ENCODE measurements around a stretch of chr11.

DNA sequence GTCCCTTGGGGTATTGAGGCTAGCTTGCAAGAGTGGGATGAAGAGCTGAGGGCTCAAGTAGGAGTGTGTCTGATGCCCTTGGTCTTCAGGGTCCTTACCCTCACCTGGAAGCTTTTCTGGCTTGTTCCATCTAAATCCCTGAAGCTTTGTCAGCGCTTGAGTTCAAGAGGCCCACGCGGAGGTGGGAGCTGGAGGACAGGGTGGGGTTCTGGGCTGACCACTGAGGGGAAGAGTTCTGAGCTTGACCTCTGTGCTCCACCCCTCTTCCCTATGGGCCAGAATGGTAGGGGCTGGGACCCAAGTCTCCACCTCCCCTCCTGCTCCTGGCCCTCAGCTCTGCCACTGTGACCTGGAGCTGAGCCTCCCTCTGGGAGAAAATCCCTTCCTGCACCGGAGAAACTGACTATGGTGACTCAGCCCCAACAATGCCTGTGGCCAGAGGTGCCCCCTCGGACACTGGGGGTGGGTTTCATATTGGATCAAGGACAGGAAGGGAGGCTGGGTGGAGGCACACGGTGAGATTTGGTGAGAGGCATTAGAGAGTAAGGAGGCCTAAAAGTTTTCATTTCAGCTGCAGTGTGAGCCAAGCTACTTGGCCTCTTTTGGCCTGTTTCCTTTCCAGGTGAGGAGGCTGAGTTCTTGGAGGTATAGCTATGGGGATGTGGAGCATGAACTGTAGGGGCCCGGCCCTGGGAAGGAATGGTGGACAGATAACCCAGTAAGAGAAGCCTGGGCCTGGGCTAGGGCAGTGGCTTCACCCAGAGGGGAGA, 23.0 kb downstream of the RELT start:
- PRO-cap: no peak
CAGE:
- cytosol, long polyA minus RNA: no peak
- cytosol, long polyA plus RNA: no peak
- long polyA plus RNA: no peak
- nucleus, long polyA minus RNA: no peak
- nucleus, long polyA plus RNA: no peak

DNA sequence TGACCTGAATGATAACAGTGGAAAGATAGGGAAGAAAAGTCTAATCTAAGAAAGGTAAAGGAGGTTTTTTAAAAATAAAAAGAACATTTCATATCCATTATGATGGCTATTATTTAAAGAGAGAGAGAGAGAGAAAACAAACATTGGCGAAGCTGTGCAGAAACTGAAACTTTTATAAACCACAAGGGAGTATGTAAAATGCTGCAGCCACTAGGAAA, 85.5 kb downstream of the RELT start:
- PRO-cap: no peak
CAGE:
- cytosol, long polyA minus RNA: no peak
- cytosol, long polyA plus RNA: no peak
- long polyA plus RNA: no peak
- nucleus, long polyA minus RNA: no peak
- nucleus, long polyA plus RNA: no peak

- PRO-cap: no peak
CAGE:
- cytosol, long polyA minus RNA: no peak
- cytosol, long polyA plus RNA: no peak
- long polyA plus RNA: no peak
- nucleus, long polyA minus RNA: no peak
- nucleus, long polyA plus RNA: no peak
Observed at GRCh38 chr11:73971937-73972687, 10.5 kb downstream of the UCP2 start.

GRCh38 chr11:73976065-73976494, 6.6 kb downstream of the UCP2 start:
- PRO-cap: no peak
CAGE:
- cytosol, long polyA minus RNA: no peak
- cytosol, long polyA plus RNA: no peak
- long polyA plus RNA: no peak
- nucleus, long polyA minus RNA: no peak
- nucleus, long polyA plus RNA: no peak

GRCh38 chr11:74030537-74031414, 21.9 kb upstream of the UCP3 start:
- PRO-cap: no peak
CAGE:
- cytosol, long polyA minus RNA: no peak
- cytosol, long polyA plus RNA: no peak
- long polyA plus RNA: no peak
- nucleus, long polyA minus RNA: no peak
- nucleus, long polyA plus RNA: no peak

GRCh38 chr11:74137930-74138353, 32.9 kb downstream of the C2CD3 start:
- PRO-cap: no peak
CAGE:
- cytosol, long polyA minus RNA: no peak
- cytosol, long polyA plus RNA: no peak
- long polyA plus RNA: no peak
- nucleus, long polyA minus RNA: no peak
- nucleus, long polyA plus RNA: no peak

DNA sequence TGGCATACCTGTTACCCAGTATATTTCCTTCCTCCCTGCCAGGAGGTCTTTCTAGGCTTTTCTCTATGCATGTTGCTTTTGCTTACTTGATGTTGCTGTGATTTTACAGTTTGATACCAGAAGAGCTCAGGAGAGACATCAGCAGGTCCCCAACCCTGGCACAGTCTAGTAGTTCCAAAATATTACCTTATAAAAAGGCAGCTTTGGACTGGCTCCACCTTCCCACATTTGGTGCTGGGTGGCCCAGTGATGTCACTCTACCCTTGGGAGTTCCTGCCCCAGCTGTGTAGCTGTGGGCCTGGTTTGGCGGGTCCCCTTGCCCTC, 54.8 kb downstream of the CHRDL2 start:
- PRO-cap: no peak
CAGE:
- cytosol, long polyA minus RNA: no peak
- cytosol, long polyA plus RNA: no peak
- long polyA plus RNA: no peak
- nucleus, long polyA minus RNA: no peak
- nucleus, long polyA plus RNA: no peak

GRCh38 chr11:74696755-74697434, 34.3 kb downstream of the CHRDL2 start:
- PRO-cap: bidirectional peak, plus-strand start at chr11:74697183, minus-strand start at chr11:74697030
CAGE:
- cytosol, long polyA minus RNA: no peak
- cytosol, long polyA plus RNA: no peak
- long polyA plus RNA: no peak
- nucleus, long polyA minus RNA: no peak
- nucleus, long polyA plus RNA: no peak

DNA sequence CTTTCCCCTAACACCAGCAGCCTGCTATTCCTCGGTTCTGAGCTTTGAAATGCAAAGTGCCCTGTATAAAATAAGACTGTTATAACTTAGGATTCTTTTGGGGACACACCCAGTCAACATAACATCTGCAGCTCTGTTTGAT, 1.4 kb downstream of the RNF169 start:
- PRO-cap: no peak
CAGE:
- cytosol, long polyA minus RNA: no peak
- cytosol, long polyA plus RNA: no peak
- long polyA plus RNA: no peak
- nucleus, long polyA minus RNA: no peak
- nucleus, long polyA plus RNA: no peak

DNA sequence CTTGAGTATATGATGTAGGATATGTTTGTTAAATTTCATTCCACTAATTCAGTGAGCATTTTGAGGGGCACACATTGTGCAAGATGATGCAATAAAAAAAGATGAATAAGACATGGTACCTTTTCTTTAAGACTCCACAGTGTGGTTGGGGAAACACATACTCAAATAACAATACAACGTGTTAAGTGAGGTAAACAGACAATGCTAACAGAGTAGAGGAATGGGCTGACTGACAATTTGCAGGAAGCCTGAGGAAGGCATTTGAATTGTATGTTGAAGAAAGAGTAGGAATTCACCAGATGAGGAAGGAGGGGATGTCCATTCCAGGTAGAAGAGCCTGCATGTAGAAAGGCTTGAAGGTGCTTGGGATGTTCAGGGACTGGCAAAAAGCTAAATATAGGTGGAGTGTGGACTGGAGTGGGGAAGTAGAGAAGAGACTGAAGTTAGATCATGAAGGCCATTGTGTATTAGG, 6.8 kb downstream of the RNF169 start:
- PRO-cap: no peak
CAGE:
- cytosol, long polyA minus RNA: no peak
- cytosol, long polyA plus RNA: no peak
- long polyA plus RNA: no peak
- nucleus, long polyA minus RNA: no peak
- nucleus, long polyA plus RNA: no peak

- PRO-cap: no peak
CAGE:
- cytosol, long polyA minus RNA: no peak
- cytosol, long polyA plus RNA: no peak
- long polyA plus RNA: no peak
- nucleus, long polyA minus RNA: no peak
- nucleus, long polyA plus RNA: no peak
Observed at GRCh38 chr11:74810013-74810421, 61.4 kb downstream of the RNF169 start.

DNA sequence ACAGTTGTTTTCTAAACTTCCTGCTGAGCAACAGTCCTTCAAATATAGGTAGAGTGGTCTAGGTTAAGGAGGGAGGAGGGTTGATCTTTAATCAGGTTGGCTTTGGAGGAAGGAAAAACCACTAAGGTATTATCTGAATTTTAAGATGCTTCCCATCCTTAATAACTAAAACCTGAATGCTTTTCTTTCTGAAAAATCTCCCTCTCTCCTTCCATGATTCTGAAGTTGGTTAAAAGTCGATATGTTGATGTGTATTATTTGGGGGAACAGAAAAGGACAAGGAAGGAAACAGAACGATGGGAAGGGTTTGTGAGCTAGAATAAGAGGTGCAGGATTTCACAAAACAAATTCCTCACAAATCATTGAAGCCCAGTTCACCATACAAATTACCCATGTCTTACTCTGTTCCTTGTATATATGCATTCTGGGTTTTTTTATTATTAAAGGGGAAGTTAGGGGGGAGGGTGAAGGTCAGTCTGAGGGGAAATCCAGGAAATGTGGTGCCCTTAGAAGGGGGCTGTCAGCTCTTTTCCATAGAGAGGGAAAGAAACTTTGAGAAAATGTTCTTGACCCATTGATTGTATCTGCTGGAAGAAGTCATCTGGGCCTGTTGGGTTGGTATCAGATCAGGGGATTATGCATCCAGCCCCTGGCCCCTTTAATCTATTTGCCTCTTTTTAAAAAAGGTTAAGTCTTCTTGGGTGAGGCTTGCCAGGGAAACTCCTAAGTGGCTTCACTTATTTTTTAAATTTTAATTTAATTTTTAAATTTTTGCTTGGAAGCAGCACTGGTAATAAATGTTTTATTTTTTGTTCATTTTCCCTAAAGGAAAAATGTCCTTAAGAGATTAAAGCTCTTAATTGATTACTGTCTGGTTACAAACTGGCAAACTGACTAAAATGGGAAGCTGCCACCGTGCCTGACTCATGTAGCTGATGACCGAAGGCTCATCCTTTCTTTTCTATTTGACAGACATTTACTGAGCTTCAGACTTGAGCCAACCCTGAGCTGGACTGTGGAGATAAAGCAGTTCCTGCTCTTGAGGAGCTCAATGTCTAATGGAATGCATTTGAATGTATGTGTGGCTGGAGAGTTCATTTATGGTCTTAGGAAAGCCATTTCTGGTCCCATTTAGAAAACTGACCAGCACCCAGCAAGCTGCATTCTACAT, 90.9 kb downstream of the RNF169 start:
- PRO-cap: no peak
CAGE:
- cytosol, long polyA minus RNA: start-site peak on the plus strand centred at position 315 of the sequence, 838 bp wide, 91 reads
- cytosol, long polyA plus RNA: no peak
- long polyA plus RNA: no peak
- nucleus, long polyA minus RNA: no peak
- nucleus, long polyA plus RNA: no peak

DNA sequence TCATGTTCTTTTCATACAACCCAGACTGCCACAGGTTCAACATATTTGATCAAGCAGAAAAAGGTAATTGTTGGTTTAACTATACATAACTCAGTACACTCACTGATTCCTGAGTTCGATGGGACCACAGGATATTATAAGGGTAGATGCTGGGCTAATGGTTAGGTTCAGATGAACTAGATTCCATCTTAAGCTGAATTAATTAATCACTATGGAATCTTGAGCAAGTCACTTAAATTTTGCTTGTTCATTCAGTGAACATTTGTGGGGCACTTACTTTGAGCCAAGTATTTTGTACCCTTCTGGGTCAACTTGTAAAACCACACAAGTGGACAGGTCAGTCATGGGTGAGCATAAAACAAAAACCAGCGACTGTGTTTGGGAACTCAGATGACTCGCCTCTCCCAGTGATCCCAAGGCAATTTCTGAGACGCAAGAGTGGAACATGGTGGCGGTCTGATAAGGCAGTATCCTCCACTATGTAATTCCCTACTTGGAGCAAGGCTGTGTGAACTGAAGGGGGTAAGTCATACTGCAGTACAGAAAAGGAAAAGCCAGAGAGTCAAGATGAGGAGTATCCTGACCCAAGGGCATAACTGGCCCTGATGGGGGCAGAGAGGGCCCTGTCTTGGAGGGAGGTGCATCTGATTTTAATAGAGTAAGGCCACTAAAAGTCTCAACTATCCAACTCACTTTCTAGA, 88.9 kb downstream of the XRRA1 start:
- PRO-cap: no peak
CAGE:
- cytosol, long polyA minus RNA: no peak
- cytosol, long polyA plus RNA: no peak
- long polyA plus RNA: no peak
- nucleus, long polyA minus RNA: no peak
- nucleus, long polyA plus RNA: no peak

DNA sequence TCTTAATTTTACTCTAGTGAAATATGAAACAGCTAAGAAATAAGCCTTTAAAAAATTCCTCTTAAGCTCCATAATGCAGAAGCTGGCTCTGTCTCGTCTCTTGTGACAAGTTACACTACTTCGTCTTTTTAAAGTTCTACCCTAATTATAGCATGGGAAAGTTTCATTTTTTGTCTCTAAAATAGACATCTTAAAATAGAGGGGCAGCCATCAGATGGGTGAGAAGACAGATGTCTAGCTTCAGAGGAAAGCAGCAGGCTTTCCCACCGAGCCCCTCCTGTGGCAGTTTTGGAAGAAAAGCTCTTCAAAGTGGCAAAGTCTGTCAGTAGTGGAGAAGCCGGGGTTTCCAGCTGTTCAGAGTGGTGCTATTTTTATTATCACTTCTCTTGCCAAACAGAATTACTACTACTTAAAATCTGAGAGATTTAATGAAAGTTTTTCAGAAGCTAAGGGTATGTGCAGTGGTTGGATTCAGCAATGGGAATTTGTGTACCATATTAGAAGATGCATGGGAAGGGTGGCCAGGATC, 39.4 kb downstream of the XRRA1 start:
- PRO-cap: no peak
CAGE:
- cytosol, long polyA minus RNA: no peak
- cytosol, long polyA plus RNA: no peak
- long polyA plus RNA: no peak
- nucleus, long polyA minus RNA: no peak
- nucleus, long polyA plus RNA: no peak

- PRO-cap: no peak
CAGE:
- cytosol, long polyA minus RNA: no peak
- cytosol, long polyA plus RNA: no peak
- long polyA plus RNA: no peak
- nucleus, long polyA minus RNA: no peak
- nucleus, long polyA plus RNA: no peak
Observed at GRCh38 chr11:75100029-75100810, 50.7 kb upstream of the SLCO2B1 start.

DNA sequence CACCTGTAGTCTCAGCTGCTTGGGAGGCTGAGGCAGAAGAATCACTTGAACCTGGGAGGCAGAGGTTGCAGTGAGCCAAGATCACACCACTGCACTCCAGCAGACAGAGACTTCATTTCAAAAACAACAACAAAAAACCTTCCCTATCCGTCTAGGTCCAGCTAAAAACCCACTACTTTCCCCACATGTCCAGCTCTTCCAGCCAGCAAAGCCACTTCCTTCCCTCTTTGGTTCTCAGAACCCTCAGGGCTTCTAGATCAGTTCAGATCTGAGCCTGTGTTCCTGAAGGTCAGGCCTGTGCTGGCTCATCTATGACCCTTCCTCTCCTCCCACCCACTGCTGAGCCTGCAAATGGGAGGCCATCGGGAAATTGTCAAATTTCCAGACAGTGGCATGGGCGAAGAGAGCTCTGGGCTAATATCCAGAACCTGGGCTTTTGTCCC, 37.7 kb downstream of the SLCO2B1 start:
- PRO-cap: no peak
CAGE:
- cytosol, long polyA minus RNA: no peak
- cytosol, long polyA plus RNA: no peak
- long polyA plus RNA: no peak
- nucleus, long polyA minus RNA: no peak
- nucleus, long polyA plus RNA: no peak

- PRO-cap: no peak
CAGE:
- cytosol, long polyA minus RNA: no peak
- cytosol, long polyA plus RNA: no peak
- long polyA plus RNA: no peak
- nucleus, long polyA minus RNA: no peak
- nucleus, long polyA plus RNA: no peak
Observed at GRCh38 chr11:75208360-75208779, 32.2 kb upstream of the TPBGL start.

- PRO-cap: no peak
CAGE:
- cytosol, long polyA minus RNA: no peak
- cytosol, long polyA plus RNA: no peak
- long polyA plus RNA: no peak
- nucleus, long polyA minus RNA: no peak
- nucleus, long polyA plus RNA: no peak
Observed at GRCh38 chr11:75263287-75263705, 22.7 kb downstream of the TPBGL start.

GRCh38 chr11:75313827-75314525, 37.5 kb downstream of the ARRB1 start:
- PRO-cap: no peak
CAGE:
- cytosol, long polyA minus RNA: no peak
- cytosol, long polyA plus RNA: no peak
- long polyA plus RNA: no peak
- nucleus, long polyA minus RNA: no peak
- nucleus, long polyA plus RNA: no peak

- PRO-cap: no peak
CAGE:
- cytosol, long polyA minus RNA: no peak
- cytosol, long polyA plus RNA: no peak
- long polyA plus RNA: no peak
- nucleus, long polyA minus RNA: no peak
- nucleus, long polyA plus RNA: no peak
Observed at GRCh38 chr11:75372577-75372780, 21.0 kb upstream of the ARRB1 start.

All from endothelial cell of umbilical vein (primary cell).